Mesenchymal stem cell of the bone marrow (primary cell): ENCODE measurements around a stretch of chr2.

GRCh38 chr2:46224669-46225442 lies 72.4 kb upstream of the EPAS1 start:
- CAGE, long polyA plus RNA: no peak

- CAGE, long polyA plus RNA: no peak
These were observed 40.6 kb upstream of the EPAS1 start for GRCh38 chr2:46256450-46257239.

DNA sequence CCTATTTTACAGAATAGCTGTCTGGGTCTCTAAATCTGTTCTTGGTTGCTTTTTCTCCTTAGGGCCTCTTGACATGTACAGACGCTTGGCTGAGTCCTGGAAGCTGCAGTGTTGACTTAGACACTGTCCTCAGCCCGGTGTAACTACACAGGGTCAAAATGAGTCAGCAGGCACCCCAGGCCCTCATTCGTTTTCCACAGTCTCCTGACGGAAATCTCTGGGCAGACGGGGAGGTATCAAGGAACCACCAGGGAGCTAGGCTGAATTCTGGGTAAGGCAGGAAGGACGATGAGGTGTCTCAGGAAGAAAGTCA lies 24.0 kb upstream of the EPAS1 start:
- CAGE, long polyA plus RNA: no peak

- CAGE, long polyA plus RNA: no peak
These were observed 19.9 kb upstream of the EPAS1 start for GRCh38 chr2:46277260-46277655.

DNA sequence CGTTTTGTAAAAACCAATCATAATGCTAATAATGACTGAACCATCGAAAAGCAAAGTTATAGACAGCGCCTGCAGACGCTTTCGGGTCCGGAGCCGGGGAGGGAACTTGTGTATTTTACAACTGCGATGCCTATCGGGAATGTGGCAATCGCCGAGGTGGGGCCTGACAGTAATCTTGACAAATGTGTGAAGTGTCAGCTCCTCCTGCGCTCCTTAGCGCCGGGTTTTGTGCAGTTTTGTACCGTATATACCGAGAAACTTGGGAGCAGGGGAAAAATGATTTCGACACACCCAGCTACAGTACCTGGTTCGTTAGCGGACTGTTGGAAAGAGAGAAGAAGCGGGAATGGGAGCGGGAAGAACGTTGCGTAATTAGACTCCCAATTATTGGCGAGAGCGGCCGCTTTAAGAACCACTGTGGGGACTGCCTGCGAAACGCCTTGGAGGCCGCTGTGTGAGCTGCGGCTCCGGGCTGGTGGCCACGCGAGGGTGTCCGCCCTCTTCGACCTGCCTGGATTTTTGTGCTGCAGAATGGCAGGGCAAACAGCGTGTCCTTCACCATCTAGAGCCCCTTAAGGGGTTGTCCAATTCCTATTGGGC lies 2.4 kb downstream of the EPAS1 start:
- CAGE, long polyA plus RNA: no peak

DNA sequence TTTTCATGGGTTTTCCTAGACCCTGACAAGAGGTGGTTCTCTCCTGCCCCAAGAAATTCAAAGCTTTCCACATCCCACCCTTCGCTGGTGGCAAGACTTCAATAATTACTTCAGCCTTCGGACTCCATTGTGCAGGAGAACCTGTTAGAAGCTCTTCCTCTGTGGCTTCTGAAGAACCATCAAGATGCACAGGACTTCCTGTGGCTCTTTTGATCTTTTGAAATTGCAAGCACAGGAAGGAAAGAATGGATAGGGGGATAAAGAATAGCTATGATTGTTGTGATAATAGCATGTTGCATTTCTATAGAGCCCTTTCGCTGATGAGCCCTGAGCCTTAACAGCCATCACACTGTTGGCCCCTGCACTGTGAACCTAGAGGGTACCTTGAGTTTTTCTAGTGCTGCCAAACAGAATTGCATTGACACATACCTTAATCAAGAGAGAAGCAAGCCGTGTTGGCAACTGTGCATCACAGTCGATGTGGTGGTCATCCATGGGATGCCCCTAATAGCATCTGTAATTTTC lies 7.5 kb downstream of the EPAS1 start:
- CAGE, long polyA plus RNA: no peak

GRCh38 chr2:46307912-46308690 lies 10.9 kb downstream of the EPAS1 start:
- CAGE, long polyA plus RNA: no peak

DNA sequence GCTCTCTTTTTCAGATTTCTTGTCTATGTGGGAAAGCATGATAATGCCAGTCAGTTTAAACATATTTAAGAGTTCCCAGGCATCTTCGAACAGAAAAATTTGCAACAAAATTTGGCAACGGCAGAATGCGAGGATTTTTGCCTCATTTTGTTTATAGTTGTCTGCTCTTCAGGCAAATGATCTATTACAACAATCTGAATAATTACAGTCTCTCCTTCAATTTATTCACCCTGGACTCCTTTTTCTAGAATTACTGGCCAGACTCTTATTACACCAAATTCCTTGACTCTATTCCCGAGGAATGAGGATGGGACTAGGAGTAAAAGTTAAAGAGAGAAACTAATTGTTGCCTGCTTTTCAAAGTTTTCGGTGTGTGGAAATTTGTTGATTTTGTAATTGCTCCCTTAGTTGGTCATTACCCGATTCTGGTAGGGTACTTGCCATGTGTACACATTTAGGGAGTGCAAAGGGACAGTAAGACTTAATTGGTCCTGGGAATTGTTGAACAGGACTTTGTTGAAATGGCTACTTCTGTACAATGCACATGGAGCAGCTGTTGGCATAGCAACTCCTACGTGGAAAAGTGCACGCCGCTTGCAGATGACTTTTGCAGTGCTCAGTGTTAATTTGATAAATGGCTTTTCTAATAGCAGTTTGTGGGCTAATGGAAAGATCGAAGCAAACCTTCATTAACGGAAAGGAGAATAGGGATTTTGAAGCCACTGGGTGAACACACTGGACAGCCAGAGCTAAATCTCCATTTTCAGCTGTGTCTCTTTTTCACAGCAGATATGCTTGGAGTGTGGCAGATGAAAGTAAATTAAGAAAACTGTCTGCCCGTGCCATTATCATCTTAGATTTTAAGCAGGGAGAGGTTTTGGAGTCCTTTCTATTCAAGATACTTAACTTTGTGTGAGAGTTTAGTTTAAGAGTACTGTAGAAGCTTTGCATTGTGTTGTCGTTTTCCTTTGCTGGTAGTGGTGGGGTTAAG lies 22.9 kb downstream of the EPAS1 start:
- CAGE, long polyA plus RNA: no peak

DNA sequence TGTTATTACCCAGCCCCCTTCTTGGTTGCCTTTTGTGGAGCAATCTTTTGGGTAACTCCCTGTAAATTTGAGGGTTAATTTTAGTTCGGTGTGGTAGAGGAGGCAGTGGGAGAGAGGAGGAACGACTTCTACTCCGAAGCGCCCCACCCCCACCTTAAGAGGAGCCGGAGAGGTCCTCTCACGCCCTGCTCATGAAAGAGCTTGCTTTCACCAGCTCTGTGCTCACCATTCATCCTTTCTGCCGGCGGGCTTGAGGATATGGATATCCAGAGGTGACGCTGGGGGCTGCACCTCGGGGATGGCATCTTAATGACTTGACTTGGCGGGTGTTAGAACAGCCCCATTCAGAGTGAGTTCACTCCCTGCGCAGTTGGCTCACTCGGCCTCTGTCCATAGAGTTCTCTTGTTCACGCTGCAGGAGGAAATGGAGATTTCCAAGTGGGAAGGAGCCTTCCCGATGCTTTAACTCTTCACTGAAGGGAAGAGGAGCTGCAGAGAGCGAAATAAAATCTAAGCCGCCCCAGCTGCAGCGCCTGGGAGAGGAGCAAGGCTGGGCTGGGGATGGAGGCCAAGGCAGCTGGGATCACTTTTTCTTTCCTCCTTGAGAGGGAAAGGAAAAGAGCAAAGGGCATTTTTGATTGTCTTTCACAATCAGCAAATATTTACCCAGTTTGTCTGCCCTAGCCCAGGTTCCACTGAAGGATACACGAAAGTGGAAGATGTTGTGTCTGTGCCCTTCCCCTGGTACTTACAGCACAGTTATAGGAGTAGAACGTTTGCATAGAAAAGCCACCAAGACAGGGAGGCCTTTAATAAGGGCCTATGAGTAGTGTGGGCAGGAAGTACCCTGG lies 38.6 kb downstream of the EPAS1 start:
- CAGE, long polyA plus RNA: no peak

DNA sequence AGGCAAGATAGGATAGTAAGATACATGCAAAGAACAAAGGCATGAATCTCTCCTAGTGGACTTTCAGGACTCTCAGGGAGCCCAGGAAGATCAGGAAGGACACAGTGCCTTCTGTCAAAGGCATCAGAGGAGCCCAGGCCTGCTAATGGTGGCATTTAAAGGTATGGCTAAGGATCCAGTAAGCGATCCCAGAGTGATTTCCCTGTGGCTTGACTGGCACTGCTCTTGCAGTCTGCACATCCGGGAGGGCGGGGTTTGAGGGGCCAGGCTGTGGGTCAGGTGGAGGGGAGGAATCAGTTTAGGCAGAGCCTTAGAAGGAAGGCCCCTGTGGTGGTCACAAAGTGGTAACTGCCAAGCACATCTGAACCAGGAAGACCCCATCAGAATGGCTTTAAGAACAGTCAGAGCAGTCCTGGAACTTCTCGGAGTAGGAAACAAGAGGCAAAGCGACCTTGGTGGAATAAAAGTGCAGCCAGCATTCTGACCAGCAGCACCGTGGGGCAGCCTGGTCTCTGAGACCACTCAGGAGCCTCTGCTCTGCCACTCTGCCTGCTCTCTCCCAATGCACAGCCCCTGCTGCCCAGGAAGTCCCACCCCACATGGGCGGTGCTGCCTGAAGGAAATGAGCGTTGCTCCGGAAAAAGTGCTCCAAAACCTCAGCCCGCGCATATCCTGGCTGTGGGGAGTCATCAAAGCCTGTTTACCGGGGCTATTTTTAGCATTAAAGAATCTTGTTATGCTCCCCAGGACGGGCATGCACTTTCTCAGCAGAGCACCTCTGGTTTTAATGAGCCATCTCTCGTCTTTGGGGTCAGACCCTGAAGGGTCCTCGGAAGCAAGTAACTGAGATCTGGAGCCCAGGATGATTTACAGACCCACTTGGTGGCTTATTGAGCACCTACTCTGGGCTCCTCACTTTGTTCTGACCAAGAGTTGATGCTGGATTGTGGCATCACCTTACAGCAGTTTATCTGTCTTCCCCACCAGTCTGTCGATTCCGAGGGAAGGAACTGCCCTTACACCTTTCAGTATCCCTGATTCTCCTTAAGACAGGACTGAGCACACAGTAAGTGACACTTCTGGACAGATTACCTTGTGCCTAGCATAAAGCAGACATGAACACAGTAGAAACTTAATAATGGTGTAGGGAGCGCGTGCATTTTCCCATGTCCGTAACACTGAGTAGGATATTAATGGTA lies 54.5 kb downstream of the EPAS1 start:
- CAGE, long polyA plus RNA: no peak

- CAGE, long polyA plus RNA: no peak
These were observed 55.5 kb downstream of the EPAS1 start for GRCh38 chr2:46352518-46353307.

- CAGE, long polyA plus RNA: no peak
These were observed 59.3 kb downstream of the EPAS1 start for GRCh38 chr2:46356492-46356951.

GRCh38 chr2:46497757-46498307 lies 44.5 kb upstream of the RHOQ start:
- CAGE, long polyA plus RNA: no peak

DNA sequence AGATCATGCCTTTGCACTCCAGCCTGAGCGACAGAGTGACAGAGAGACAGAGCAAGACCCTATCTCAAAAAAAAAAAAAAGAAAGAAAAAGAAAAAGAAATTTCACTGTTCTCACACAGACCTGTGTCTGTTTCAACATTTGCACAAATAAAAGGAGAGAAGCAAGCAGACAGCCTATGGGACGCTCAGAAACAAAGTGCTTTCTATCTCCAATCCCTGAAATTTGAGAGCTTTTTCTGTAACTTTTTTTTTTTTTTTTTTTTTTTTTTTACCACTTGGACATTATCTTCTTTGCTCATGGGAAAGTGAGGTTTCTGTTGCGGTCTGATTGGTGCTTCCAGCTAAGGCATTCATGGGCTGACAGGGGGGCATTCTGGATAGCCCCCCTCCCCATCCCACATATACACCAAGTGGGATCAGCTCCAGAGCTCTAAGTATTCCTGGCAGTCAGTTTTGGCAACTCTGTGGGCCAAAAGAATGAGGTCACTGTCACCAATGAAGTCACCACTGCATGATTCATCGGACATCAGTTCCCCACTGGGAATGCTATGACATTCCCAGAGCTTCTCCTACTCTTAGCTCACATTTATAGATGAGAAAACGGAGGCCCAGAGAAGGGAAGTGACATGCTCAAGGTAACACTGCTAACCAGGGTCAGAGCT lies 1.8 kb upstream of the RHOQ start:
- CAGE, long polyA plus RNA: no peak

- CAGE, long polyA plus RNA: no peak
These were observed 23.4 kb upstream of the ATP6V1E2 start for GRCh38 chr2:46565396-46566541.

- CAGE, long polyA plus RNA: no peak
These were observed 474 bp downstream of the CRIPT start for GRCh38 chr2:46617511-46617867.

DNA sequence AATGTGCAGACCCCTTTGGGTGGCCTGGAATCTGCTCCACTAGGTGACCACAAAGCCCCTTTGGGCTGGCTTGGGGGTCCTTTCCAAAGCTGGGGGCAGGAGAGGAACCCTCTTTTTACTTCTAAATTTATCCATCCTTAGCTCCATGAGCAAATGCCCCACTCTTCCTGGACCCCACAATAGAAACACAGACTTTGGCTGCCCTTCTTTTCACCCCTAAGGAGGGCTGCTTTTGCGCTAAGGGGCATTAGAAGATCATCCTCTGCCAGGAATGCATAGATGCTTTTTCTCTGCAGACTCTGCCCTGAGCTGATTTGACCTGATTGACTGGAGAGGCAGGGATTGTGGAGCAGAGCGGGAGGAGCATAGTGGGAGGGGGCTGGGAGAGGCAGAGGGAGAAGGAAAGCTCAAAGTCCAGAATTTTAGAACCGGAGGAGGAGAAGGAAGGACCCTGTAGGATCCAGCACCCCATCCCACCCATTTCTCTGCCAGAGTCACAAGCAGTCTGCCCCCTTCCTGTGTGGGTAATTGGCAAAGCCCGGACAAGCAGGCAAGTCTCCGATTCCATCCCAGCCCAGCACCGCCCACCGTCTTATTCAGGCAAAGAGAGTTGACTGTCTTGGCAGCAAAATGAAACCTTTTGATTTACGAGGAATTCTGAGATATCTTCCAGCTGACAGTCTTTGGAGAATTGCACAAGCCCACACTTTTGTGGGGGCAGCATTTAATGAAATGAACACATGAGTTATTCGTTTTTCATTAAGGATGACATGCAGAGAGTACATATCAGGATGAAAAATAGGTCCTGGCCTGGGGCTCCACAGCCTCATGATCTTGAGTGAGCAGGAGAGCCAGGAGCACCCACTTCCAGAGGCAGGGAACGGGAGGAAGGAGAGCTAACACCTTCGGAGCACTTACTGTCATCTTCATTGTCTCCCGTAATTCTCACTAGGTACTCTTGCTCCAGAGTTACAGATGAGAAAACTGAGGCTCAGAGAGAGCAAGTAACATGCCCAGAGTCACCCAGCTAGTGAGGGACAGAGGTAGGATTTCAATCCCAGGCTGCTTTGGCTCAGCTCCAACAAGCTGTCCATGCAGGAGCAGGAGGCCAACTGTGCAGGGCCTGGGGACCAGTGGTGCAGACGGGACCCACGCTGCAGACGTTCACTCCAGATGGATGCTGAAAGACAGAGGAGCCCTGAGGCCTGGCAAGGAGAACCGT lies 103.1 kb downstream of the MCFD2 start:
- CAGE, long polyA plus RNA: no peak

DNA sequence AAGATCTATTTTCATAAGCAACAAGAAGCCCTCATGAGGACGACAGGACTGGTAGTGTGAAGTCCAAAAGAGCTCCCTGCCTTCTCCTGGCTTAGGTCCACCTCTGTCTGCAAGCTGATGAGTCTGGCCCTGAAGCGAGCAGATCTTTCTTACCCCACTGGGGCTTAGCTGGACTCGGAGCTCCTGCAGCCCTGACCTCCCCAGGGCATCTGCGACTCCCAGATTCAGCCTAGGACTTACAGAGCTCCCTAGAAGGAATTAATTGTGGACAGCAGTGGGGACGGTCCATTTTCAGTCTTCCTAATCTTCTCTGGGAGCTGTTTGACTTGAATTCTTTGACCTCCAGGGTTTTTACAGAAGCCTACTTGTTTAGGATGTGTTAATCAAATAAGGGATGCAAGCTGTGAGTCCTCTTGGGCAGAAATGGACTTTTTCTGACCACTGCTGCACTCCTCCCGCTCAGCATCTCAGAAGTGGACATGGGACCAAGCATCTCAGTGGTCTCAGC lies 53.6 kb downstream of the MCFD2 start:
- CAGE, long polyA plus RNA: no peak

DNA sequence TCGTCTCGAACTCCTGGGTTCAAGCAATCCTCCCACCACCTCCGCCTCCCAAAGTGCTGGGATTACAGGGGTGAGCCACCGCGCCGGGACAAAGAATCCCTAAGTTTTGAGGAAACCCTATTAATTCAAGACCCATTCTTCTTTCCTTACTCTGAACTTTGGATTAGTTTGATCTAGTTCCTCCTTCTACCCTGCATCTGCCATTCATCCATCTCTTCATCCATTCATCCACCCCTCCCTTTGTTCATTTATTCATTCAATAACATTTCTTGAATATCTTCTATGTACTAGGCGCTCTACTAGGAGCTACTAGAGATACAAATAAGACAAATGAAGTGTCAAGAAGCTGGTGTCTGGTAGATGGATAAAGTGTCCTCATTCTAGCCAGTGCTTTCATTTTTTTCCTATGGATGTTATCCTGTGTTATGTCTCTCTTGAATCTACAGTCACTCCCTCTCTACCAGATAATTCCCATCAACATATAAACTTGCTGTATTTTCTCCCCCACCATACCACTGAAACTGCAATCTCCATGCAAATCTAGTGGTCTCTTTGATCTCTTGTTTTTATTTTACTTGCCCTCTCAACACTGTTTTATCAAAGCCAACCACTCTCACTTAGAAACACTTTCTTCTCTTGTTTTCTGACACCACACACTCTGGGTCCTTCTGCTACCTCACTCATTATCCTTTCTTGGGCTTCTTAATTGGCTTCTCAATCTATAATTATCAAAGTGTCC lies 1.8 kb upstream of the MCFD2 start:
- CAGE, long polyA plus RNA: no peak

DNA sequence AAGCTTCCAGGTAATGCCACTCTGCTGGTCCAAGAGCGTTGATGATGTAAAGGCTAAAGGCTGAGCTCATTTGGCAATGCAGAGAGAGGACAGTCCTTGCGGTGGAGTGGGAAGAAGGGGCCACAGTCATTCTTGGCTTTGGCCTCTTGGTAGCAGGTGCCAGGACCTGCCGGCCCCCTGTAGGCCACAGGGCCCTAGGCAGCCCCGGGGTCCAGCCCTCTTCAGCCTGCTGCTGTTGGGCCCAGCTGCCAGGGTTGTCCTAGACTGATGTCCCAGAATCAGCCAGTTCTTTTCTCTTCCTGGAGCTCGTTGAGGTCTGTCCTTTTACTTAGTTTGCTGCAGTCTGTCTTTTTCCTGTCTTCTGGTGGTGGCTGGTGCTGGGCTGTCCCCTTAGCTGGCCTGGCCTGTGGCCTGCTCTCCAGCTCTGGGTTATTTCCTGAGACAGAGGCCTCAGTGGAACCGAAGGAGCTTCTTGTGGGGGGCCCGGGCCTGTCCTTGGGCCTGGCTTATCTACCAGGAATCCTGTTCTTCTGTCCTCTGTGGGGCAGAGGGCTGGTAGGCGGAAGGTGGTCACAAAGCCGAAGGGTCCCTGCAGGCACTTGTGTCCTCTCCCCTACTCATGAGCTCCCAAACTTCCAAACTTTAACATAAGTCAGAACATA lies 49.0 kb downstream of the TTC7A start:
- CAGE, long polyA plus RNA: no peak